ENCODE results near the gene DKK3.

DNA sequence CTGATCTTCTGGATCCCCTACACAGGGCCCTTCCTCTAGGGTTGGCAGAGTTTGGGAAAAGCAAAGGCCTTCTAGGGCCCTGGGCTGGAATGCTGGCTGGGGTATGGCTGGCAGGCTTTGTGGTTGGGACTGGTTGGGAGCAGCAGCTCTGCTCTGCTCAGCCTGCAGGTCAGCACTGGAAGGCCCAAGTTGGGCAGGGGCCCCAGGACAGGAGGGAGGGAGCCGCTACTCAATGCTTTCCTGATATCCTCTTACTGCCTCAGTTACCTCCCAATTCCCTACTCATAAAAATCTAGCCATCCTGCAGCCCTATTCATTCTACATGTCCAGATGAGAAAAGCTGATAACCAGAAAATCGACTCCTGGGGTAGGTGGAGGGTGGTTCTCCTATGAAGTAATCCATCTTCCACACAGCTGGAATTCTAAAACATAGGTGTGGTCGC, 26.3 kb downstream of the IRAG1 start:
- PRO-cap = no peak

- PRO-cap = no peak
Observed at GRCh38 chr11:10798852-10799873, 9.6 kb downstream of the EIF4G2 start.

- PRO-cap = no peak
Observed at GRCh38 chr11:11147965-11148475, 205.0 kb downstream of the CSNK2A3 start.

DNA sequence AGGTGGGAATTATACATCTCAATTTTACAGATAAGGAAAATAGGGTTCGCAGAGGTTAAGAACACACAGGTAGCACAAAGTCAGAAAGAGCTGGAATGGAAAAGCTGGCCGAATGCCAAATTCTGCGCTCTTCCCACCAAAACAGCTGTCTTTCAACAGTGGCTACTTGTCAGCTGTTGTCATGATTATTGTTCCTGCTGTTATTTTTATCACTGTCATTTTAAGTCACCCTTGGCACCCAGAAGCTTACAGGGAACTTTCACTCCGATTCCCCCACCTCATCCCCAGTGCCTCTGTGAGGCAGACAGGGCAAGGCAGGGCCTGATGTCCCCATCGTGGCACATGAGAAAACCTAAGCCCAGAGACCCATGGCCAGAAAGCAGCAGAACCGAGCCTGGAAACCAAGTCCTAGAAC, 74.5 kb upstream of the CSNK2A3 start:
- PRO-cap = no peak

DNA sequence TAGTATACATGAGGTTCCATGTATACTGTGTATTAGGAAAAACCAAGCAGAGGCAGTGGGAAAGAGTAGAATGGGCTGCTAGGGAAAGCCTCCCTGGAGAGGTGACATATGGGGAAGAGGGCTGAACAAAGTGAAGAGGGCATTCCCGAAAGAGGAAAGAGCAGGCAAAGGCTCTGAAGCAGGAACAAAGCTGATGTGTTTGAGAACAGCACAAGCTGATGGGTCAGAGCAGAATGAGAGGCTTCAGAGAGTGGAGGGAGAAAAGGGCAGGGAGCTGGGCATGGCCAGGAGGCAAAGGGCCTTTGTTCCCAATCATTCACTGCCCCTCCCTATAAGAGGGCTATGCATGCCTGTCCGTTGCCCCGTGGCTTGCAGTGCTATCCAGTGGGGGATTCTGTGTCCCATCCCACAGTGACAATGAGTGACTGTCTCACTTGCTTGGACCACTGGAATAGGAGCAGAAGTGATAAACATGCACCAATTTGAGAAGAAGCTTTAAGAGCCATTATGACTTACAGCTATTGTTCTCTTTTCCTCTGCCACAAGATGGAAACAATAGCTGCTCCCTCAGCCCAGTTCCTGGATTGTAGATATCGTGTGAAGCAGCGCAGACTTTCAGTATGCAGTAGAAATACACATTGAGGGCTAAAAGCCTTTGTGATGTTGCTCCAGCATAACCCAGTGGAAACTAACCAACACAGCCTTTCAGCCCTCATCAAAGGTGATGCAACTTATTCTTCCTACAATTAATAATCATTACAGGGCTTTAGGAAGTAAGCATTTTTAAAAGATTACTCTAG, 39.6 kb downstream of the GALNT18 start:
- PRO-cap = no peak

DNA sequence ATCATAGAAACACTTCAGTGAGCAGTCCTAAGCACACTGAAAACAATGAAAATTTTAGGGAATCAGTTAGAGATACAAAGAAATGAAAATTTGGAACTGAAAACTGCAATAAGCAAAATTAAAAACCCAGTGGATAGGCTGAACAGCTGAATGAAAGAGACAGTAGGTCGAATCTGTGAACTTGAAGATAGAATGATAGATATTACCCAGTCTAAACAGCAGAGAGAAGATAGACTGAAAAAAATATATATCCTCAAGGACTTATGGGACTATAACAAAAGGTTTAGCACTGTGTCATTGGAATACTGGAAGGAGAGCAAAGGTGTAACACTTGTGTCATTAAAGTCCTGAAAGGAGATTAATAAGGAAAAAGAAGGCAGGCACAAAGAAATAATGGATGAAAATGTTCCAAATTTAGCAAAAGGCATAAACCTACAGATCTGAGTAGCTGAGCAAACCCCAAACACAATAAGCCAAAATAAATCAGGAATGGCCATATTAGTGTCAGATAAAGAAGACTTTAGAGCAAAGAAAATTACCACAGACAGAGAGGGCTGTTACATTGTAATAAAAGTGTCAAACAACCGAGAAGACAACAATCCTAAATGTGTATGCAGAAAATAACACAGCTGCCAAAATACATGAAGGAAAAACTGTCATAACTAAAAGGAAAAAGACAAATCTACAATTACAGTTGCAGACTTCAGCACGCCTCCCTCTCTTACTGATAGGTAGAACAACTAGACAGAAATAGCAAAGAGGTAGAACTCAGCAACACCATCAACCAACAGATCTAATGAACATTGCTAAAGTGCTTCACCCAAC, 69.4 kb downstream of the USP47 start:
- PRO-cap = no peak

DNA sequence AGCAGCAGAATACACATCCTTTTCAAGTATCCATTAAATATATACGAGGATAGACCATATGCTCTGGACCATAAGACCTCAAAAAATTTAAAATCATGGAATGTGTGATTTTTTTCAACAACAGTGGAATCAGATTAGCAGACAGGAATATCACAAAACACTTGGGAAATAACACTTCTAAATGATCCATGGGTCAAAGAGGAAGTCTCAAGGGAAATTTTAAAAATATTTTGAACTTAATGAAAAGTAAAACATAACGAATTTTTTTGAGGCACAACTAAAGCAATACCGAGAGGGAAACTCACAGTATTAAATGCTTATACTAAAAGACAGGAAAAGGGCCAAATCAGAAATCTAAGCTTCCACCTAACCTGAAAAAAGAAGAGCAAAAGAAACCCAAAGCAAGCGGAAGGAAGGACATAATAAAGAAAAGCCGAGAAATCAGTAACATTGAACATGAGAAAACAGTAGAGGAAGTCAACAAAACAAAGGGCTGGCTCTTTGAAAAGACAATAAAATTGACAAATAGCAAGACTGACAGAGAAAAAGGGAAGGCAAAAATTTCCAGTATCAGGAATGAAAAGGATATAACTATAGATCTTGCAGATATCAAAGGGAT, 70.1 kb downstream of the USP47 start:
- PRO-cap = no peak

DNA sequence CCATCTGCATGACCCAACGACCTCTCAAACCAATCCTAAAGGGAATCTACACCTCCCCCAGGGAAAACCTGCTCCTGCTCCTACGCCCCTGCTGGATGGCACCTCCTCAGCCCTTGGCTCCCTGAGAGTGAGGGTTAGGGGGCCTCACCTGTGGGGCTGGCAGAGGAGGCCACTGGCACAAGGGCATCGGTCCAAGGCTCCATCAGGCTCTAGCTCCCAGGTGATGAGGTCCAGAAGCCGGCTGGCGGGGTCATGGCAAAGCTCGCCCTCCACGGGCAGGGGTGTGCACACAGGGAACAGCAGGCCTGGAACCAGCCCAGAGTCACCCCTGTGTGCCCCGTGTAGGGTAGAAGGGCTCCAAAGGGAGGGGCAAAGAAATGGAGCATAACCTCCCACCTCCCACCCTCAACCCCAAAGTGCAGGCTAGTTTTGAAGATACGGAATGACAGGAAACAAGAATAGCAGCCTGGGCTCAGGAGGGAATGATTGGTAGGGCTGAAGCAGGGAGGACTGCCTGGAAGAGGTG, 42.7 kb downstream of the DKK3 start:
- PRO-cap = no peak

GRCh38 chr11:11973307-11974069, 34.9 kb downstream of the DKK3 start:
- PRO-cap = no peak

DNA sequence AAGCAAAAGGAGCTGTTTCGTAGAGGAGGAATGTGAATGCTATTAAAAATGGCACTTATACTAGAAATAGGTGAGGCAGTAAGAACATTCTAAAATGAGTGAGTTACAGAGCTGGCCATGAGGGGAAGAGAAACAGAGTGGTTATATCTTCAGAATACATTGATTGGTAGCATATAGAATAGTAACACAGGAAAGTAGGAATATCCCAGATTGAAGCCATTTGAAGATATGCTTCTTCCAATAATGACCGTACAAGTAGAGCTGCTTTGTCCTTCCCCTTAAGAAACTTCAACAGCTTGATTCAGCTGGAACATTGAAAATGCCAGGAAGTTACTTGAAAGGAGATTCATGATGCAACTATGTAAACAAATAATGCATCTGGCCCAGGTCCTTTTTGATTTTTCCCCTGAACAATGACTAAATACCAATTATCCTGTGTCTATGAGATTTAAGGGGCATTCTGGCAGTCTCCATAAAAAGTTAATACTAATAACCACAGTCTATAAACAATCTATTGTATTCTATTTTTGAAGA, 3.0 kb downstream of the DKK3 start:
- PRO-cap = no peak

GRCh38 chr11:12007639-12008820, at the start of gene DKK3:
Gene DKK3, minus strand, starts transcription at chr11:12008626.
- PRO-cap = no peak

DNA sequence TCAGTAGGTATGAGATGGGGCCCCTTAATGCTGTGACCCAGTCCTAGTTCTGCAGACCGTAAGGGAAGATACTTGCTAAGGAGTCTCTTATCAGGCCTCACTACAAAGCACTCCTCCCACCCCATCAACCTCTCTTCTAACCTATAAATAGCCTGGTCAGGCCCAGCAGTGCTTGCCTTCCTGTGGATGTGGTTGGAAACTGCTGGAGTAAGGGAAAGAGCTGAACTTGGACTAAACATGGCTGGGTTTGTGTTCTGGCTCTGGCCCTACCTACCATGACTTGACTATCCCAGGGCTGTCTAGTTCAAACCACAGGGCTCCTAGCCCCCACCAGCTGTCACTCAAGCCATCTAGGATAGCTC, 9.5 kb upstream of the DKK3 start:
- PRO-cap = no peak

- PRO-cap = no peak
Observed at GRCh38 chr11:12023171-12023579, 14.7 kb upstream of the DKK3 start.

GRCh38 chr11:12087081-12087702, 23.2 kb upstream of the MICAL2 start:
- PRO-cap = no peak

DNA sequence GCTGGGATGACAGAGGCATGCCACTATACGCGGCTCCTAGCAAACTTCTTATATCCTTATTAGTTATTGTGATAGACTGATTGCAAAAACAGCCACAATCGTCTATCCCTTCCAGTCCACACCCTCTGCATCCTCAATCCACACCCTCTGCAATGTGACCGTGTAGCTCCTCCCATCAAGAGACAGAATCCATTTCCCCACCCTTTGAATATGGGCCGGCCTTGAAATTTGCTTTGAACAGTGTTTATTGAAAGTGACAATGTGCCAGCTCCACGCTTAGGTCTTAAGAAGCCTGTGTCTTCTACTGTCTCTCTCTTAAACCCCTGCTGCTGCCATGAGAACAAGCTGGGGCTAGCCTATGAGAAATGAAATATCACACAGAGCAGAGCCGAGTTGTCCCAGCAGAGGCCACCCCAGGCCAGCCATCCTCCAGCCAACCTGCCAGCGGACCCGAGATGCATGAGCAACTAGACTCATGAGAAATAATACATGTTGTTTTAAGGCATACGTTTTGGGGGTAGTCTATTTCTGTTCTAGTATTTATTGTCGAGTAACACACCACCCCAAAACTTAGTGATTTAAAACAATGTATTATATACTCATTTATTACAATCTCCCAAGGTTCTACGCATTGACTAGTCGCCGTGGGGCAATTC, 22.3 kb upstream of the MICAL2 start:
- PRO-cap = no peak

- PRO-cap = no peak
Observed at GRCh38 chr11:12089950-12090405, 20.4 kb upstream of the MICAL2 start.

DNA sequence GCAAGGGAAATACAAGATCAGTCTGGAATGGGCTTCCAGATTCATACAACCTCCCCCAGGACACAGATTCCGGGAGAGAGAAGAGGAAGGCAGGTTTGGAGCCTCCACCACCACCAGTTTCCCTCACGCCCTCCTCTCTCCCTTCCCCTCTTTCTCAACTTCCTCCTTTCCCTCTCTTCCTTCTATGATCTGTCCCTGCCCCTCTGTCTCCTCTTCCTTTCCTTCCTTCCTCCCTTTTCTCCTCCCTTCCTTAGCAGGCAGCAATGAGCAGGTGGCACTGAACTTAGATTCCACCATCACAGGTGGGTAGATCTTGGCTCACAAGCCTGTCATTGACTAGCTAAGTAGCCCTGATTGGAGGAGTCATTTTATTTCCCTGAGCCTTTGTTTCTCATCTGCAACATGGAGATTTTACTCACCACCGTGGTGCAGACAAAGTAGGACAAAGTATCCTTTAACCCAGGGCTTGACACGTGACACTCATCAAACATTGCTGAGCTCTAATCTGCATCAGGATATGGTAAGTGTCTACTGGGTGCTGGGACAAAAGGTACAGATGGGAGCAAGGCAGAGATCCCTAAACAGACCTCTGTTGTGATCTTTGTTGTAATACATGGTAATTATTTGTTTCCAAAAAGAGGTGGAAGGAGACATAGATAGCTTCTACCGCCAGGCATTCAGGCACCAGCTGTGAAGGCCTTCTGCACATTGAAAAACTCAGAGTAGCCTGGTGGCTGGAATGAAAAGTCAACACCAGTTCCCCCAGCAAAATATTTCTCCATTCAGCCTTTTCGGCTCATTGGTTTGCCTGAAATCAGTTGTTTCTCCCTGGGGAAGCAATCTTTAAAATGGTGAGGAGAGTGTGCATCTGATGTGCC, 18.5 kb upstream of the MICAL2 start:
- PRO-cap = no peak

- PRO-cap = no peak
Observed at GRCh38 chr11:12113022-12113792, 2.8 kb downstream of the MICAL2 start.

GRCh38 chr11:12133351-12133890, 23.0 kb downstream of the MICAL2 start:
- PRO-cap = no peak

DNA sequence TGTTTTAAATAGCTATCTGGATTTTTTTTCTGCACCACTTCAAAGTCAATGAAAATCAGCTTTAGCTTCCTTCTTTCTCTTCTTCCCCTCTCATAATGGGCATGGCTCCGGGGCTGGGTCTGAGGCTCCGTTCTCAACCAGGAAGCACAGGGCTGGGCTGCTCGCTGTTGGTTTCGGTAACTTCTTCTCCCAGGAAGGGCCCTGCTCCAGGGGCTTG, 23.8 kb downstream of the MICAL2 start:
- PRO-cap = no peak

All from A673 (cell line).